ENCODE measurements around the genes ITIH3, ITIH4 and MUSTN1.

DNA sequence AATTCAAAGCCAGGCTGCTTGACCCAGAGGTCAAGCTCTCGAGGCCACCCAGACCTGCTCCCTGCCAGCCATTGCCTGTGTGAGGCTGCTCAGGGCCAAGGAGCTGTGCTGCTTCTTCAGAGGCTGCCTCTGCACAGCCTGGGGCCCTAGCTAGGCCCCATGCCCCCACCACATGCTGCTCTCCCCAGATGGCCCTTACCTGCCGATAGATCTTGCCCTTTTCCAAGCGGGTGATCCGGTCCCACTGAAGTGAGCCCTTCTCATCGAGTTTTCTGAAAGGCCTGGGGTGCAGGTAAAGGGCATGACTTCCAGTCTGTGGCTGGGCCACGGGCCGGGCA is 6.6 kb downstream of the NT5DC2 start:
- PRO-cap = no peak

DNA sequence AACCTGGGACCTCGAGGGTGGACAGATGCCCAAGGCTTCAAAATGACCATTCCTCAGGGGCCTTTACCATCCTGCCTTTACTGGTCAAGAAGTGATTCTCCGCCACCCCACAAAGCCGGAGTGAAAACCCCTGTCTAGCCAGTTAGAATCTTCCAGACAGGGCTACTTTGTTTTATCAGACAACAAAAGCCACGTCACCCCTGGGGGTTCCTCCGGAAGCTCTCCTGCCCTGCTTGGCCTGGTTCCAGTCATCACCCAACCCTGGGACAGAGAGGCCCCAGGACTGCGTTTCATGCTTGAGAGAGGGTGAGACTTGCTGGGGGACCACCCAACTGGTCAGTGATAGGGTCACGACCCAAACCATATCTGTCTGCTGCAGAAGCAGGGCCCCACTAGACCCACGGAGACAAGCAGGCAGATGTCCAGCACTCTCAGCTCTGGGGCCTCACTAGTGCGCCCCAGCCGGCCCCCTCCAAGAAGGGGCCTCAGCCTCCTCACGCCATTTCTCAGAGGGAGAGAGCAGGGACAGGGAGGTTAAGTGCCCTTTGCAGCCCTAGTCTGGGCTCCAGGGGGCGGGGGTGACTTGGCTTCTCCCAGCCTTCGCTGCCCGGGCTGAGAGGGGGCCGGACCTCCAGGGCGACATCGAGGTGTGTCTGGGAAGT is 1.1 kb downstream of the NT5DC2 start:
- PRO-cap = no peak

DNA sequence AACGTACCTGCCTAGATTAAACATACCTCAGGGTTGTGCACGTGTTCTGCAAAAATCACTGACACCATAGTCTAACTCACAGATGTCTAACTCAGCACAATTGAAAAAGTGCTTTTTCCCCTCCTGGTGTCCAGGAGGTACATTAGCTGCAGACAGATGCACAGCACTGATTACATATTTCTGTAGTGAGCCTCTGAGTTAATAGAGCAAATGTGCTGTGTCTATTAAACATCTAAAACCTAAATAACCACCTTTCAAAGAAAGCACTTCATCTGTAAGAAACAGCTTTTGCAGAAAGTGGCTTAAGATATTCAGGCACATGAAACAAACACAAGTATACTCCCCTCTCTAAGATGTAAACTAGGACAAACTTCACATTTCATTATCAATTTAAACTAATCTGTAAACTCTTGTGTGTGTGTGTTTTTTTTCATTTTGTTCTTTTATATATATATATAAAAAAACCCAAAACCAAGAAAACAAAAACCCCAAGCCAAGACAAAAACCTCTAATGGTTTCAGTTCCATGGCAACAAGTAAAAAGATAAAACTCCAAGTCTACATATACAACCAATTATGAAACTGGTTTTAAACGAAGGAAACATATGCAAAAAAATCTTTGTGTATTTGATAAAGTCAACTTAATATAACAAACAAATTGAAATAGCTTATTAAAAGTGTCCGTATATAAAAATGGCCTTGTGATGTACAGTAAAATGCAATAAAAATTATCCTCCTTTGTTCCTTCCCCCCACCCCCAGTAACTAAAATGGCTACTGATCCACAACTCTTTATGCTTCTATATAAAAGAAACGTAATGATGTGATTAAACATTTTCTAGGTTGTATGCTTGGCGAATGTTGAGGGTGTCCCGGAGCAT is 11.1 kb downstream of the UQCC5 start:
- PRO-cap = no peak

DNA sequence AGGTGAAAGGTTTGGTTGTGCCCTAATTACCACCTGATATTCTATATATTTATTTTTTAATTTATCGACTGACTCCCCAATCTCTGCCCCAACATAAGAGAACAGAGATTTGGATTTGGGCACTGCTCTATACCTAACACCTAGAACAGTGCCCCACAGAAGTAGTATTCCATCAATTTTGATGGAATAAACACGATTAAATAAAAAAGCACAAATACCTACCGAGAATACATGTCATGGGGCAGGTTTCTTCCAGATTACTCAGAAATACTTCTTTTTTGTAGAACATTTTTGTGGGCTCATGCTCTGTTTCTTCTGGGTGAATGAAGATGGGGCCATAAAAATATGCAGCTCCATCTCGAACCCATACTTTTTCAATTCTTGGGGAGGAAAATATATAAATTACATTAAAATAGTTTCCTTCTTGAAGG is 39.9 kb downstream of the UQCC5 start:
- PRO-cap = no peak

DNA sequence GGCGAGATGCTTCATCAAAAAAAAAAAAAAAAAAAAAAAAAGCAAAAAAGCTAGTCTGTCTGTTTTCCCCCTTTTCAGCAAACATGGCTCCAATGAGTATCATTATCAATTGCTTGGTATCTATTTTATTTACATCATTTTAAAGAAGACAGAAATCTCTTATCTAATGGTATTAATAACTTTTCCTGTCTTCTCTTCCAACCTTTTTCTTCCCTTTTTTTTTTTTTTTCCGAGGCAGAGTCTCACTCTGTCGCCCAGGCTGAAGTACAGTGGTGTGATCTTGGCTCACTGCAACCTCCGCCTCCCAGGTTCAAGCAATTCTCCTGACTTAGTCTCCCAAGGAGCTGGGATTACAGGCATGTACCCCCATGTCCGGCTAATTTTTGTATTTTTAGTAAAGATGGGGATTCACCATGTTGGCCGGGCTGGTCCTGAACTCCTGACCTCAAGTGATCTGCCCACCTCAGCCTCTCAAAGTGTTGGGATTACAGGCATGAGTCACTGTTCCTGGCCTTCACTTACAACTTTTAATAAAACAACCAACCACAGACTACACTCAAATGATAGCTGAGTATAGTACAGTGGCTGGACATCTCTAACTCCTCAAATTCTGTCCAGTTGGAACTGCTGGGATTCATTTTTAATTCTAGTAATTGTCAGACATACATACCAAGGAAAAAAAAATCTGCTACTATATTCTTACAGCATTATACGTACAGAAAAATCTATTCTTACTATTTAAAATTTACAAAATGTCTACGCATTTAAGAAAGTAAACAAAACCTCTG is 71.3 kb upstream of the GNL3 start:
- PRO-cap = no peak

GRCh38 chr3:52681592-52682579 is 3.9 kb upstream of the GNL3 start:
- PRO-cap = no peak

DNA sequence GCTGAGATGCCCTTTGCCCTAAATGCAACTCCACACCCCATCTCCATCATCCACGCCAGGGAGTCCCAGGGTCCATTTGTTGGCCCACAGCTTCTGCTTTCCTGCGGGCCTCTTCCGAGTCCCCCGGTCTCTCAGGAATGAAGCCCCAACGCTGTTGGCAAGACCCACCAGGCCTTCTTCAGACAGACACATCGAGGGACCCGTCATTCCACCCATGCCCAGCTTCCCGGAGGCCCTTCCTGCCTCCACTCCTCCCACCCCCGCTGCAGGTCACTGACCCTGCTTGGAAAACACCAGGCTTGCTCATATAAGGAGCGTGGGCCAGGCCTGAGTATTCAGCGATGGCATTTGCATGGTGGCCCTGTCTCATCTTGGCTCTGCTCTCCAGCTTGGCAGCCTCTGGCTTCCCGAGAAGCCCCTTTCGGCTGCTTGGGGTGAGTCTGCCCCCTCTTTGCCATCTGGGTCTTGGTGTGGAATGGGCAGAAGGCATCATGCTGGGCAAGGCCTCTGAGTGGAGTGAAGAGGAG is at the start of gene ITIH3:
TSS of gene ITIH3 (plus strand) at position 334 of the 527 bp plus-strand sequence.
- PRO-cap = no peak

- PRO-cap = no peak
Observed at GRCh38 chr3:52816877-52817345, 13.6 kb downstream of the ITIH4 start.

DNA sequence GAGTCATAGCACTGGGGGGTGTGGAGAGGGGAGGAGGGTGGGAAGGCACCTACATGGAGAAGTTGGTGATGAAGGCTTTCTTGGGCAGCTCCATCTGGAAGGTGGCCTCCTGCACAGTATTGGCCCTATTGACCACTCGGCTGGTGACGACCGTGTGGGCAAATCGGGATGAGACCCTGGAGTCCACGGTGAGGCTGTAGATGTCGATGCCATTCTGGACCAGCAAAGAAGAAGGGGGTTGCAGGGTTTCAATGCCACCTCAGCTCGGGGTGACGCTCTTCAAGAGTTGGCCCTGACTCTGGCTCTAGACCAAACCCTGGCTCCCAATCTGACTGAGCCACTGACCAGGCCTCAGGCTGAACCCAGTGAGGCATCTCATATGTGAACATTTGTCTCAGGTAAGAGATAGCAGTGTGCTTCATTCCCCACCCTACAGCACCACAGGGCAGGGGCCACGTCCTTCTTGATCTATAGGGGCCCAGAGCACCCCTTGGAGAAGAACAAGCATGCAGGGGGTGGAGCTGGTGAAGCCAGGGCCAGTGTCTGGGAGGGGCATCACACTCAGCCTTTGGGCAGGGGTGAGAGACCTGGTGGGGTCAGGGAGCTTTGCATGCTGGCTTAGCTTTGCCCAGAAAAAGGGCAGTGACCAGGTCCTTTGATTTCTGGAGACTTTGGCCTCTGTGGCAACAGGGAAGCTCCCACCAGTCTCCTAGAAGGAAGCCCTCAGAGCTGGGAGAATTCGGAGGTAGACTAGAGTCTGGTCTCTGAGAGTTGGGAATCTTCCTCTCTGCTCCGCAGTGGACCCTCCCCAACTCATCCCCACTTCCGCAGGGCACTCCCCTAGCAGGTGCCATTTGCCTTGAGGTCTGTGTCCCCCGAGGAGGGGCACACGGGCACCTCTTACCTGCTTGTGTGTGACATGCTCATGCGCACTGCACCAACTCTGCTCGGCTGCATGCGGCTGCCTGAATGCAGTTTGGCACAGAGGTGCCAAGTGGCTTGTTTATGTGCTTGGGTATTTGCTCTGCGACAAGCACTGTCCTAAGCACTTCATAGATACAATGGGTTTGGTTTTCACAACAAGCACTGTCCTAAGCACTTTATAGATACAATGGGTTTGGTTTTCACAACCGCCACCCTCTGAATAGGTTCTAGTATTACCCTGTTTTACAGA is 1.0 kb downstream of the ITIH4 start:
- PRO-cap = no peak

DNA sequence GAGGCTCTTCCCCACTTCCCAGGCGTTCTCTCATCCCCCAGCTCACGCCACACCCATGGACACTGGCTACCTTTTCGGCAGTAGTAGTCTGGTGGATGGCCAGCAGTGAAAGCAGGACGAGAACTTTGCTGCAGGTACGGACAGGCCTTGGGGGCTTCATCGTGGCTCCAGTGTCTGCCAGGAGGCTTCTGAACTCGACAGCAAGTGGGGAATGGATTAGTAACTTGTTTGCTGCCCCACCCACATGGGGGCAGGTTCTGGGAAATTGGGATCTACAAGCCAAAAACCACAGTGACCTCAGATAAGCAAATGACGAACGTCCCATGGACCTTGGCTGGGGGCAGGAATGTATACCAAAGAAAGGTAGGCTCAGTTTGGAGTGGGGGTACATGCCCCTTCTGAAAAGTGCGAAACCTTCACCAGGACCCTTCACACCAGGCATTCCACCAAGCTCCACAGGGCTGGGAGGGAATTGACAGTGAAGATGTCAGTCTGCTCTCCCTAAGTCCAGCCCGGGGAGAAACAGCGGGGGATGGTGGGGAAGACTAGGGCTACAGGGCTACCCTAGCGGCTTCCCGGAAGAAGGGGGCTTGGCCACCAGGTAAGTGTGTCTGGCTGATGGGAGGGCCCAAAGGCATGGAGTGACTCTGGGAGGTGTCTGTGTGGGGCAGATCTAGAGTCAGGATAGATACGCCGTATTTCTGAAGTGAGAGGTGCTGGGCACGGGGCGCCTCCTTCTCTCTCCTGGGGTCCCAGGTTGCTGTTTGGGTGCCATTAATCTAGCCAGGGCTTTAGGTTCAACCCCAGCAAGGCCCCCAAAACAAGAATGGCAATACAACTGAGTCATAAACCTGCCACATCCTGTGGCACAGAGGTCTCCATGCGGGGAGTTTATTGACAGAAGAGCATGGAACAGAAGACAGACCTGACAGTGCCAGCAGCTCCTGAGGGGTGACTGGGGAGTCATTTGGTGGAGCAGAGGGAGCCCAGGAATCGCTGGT is at the start of gene ITIH4:
TSS of gene ITIH4 (minus strand) at position 190 of the 1,001 bp plus-strand sequence.
- PRO-cap = no peak

- PRO-cap = no peak
Observed at GRCh38 chr3:52831484-52832730, 1.4 kb upstream of the ITIH4 start.

- PRO-cap = unidirectional peak, minus-strand start at chr3:52835019
Observed at GRCh38 chr3:52834644-52835382, at the start of gene MUSTN1. Gene MUSTN1, minus strand, starts transcription at chr3:52835019.

DNA sequence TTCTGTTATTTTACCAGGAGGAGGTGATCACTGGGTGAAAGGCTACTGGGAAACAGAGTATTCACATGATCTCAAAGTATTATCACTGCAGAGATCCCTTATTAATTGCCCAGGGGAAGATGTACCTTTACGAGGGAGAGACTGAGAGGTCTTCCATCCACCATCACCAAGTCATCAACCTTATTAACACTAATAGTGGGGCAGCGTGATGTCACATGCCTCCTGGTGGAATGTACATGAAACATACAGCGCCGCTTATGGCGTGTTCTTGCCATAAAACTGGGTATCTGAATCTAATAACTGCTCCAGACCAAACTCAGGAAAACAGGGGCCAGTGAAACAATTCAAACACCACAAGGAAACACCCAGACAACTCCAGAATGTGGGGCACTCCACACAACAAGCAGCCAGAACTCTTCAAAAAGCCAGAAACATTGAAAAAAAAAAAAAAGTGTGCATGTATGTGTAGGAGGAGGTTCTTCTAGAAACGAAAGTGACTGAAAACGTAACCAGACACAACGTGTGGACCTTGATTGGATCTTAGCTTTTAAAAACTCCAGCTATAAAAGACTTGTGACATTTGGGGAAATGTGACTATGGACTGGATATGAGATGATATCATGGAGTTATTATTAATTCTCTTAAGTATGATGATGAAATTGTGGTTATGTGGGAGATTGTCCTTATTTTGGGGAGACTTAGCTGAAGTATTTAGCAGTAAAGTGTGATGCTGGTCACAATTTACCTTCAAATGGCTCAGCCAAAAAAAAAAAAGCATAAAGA is 4.5 kb downstream of the STIMATE start:
- PRO-cap = no peak

DNA sequence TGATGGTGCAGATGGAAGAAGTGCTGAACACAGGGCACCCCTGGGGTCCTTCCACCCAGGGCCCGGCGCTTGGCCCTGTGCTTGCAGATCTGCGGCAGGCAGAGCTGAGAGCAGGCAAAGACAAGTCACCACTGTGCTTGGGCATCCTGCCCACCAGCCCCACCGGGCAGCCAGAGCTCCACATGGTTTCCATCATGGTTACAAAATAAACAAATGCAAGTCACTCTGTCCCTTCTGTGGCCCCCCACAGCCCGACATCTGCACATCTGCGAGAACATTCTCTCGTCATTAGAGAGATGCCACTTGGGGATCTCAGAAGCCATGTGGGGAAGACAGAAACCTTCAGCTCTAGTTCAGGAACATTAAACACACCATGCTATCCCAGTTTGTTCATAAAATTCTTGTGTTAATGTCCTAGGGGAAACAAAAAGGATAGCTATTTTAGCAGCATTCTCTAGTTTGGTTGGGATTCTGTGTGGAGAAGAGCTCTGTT is 37.7 kb upstream of the SFMBT1 start:
- PRO-cap = bidirectional peak, plus-strand start at position 302 of the sequence, minus-strand start at position 91 of the sequence

DNA sequence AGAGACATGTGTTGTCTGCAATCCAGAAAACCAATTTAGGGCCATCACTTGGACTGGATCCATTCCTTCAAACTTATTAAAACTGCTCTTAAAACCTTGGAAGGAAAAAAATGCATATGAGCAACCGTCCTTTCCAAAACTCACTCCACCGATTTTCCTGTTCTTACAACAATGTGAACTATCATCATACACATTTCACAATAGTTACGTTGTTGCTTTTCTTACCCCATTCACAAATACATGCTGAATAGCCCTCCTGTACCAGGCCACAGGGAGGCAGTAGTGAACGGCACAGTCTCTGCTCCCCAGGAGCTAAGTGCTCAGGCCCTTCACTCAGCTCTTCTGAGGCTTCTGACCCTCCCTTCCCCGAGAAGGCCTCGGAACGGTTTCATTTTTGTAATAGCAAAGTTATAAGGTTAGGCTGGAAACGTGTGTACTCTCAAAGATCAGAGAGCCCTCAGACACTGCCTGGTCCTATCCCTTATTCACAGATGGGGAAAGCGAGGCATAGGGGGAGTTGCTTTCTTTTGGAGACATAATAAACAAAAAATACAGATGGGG is 20.1 kb downstream of the RFT1 start:
- PRO-cap = no peak

- PRO-cap = no peak
Observed at GRCh38 chr3:53131879-53132278, 1.6 kb upstream of the RFT1 start.

DNA sequence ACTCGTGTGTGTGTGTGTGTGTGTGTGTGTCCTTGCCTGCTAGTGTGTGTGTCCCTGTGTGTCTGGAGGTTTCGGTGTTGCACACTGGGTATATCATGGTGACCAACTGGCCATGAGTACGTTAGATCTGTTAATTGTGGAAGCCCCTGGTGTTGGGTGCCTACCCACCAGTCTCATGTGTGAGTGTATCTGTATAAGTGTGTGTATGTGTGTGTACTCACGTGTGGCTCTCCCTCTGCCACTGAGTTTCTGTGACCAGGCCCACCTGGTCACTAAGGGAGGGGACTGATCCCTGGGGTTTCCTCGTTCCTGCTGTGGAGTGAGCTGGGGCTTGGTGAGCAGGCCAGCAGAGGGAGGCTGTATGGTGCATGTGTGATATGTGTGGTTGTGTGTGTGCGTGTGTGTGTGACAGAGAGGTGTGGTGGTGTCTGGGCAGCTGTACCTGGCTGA is 1.7 kb downstream of the PRKCD start:
- PRO-cap = no peak

GRCh38 chr3:53231793-53232637 is 23.8 kb downstream of the TKT start:
- PRO-cap = no peak

DNA sequence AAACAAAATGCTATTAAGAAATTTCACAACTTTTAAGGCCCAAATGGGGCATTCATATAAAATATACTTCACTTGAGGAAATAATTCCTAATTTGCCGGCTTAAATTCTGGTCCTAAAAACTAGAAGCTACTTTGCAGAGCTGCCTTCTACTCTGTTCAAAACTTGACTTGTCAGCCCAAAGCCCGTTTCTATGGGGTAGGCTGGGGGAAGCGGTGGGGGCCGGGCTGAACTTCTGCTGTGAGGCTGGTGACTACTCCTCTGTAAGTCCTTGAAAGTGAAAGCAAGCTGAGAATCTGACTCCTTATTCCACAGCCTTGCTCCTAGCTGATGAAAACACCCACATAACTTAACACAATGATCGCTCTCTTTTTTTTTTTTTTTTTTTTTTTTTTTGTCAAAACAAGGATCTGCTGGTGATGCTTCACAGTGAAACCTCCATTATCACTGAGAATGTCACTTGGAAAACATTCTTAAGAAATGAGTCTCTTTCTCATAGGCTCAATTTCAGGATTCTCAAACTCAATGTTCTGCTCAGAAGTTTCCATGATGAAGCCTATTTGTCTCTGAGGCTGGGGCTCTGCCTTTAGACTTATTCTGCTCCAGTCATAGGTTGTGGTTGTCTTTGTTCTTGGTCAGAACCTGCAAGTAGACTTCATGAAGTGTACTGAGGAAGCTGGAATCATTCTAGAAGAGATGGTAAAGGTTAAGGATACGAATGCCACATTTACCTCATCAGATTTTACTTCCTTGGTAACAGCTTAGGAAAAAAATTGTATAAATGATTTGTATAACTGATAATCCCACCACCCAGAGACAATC is 31.4 kb upstream of the TKT start:
- PRO-cap = no peak

DNA sequence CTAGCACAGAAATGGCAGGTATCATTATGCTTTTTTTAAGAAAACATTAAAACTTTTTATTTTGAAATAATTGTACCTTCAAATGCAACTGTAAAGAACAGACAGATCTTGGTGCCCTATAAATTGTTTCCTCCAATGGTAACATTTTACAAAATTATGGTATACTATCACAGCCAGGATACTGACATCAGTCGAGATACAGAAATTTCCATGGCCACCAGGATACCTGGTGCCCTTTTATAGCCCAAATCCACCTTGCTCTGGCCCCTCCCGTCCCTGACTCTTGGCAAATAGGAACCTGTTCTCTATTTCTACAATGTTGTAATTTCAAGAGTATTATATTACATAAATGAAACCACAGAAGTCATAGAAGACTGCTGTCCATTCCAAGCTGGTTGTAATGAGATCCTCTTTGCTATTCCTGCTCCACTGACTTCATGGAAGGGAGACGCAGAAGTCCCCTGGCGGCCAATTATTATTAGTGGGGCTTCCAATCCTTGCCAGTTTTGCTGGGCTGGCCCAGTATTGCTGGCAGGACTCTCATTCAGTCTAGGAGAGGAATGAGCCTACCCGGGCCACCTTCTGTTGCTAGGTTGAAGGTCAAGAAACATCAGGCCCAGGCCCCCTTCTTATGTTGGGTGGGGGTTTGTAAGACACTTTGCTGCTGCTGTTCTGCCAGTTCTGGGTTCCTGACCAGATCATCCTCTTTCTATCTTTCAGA is 26.7 kb downstream of the DCP1A start:
- PRO-cap = no peak

All from left cardiac atrium (tissue), 1 donor.